Lower leg skin (tissue), 2 donors: ENCODE measurements around a stretch of chr20.

DNA sequence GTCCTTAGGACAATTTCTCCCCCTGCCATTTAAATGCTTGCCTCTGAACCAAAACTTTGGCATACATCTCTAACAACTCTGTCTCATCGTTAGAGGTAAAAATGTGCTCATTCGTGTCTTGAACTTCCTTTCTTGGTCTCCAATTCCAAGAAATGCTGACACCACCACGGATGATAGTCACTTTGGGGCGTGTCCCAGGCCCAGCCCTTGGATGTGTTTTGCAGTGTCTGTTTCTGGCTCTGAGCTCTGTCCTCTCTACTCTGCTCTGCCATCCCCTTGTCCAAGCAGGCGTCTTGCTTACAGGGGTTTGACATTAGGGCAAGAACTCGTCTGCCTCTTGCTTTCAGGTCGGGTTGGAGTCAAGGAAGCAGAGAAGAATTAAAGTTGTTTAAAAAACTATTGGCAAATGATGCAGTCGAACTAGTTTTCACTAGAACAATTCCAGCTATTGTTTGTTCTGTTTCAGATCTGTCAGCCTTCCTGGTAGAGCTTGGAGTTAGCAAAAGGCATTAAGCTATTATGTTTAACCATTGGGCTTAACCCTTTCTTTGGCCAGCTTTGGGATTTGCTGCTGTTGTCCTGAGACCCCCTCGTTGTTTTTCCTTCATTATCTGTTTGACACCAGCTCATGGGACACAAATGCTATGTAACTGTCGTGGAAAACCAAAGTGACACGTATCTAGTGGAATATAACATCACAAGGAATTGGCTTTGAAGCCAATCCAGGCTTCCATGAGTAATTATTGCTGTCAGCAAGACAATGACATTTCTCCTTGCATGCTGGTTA lies 95.8 kb downstream of the EYA2 start:
- PRO-cap, result no peak
- RAMPAGE, long total RNA, 2 experiments, result no peak in any of the 2 experiments

DNA sequence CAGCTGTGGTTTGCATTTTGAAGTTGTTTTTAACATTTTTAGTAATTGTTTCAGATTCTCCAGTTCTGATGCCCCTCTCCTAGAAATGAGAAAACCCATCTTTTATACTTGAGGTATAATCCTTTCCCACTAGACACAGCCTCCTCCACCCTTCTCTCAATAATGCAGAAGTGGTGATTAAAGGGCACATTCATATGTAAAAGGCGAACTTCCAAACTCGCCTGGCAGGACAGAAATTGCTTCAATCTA lies 37.2 kb downstream of the ZMYND8 start:
- PRO-cap, result no peak
- RAMPAGE, long total RNA, 2 experiments, result no peak in any of the 2 experiments

- PRO-cap, result no peak
- RAMPAGE, long total RNA, 2 experiments, result no peak in any of the 2 experiments
Observed at GRCh38 chr20:47533398-47533872, 31.7 kb downstream of the NCOA3 start.

DNA sequence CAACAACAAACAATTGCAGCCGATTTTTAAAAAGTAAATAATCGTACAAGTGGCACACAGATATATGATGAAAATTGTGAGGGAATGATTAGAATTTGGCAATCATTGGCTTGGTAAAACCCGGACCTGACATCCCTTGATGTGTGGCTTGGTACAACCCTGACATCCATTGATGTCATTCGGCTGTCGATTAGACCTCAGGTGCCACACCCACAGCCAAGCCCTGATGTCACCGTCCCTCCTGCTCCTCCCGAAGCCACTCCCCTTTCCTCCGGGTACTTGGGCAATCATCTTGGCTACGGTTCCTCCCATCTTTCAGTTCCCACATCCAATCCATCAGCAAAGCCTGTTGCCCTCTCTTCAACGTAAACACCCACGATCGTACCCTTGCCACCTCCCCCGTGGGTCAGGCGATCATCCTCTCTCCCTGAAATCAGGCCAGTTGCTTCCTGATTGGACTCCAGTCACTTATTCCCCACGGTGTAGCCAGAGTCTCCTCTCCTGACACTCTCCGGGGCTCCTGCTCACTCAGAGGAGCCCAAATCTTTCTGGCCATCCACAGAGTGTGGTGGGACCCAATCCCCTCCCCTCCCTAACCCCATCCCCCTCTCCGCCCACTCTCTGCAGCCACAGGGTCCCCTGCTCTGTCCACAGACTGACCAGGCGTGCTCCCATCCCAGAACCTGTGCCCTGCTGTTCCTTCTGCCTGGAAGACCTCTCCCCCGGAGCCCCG lies 44.5 kb downstream of the SULF2 start:
- PRO-cap, result no peak
- RAMPAGE, long total RNA, 2 experiments, result no peak in any of the 2 experiments

- PRO-cap, result no peak
- RAMPAGE, long total RNA, 2 experiments, result no peak in any of the 2 experiments
Observed at GRCh38 chr20:48192237-48192644, 407.0 kb upstream of the SULF2 start.

DNA sequence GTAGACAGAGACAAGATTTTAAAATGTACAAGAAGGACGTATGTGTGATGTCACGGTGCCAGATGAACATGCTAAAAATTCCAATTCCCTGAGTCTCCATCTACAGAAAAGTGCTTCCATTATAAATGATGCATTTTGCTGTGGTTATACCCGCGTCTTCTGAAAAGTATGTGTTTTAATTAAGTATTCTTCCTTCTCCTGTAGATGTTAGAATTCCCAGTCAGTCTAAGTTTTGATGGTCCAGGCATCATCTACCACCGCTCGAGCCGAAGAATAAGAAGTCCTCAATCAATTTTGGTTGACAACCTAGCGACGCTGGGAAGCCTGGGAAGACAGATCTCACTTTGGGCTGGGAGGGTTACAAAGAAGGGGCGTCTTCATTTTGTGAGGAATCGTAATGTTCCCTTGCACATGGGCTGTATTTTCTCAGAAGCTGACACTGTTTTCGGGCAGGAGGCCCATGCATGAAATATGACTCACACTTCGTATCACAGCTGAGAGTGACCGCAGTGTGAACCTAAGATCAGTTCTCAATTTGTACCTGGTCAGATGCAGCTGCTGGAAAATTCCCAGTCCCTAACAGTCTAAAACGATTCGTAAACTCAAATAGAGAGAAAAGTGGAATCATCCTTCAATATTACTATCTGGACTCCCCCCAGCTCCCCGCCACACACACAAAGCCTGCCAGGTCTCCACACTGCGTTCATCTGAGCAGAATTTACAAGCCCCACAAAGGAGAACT lies 488.8 kb downstream of the PREX1 start:
- PRO-cap, result no peak
- RAMPAGE, long total RNA, 2 experiments, result no peak in any of the 2 experiments

DNA sequence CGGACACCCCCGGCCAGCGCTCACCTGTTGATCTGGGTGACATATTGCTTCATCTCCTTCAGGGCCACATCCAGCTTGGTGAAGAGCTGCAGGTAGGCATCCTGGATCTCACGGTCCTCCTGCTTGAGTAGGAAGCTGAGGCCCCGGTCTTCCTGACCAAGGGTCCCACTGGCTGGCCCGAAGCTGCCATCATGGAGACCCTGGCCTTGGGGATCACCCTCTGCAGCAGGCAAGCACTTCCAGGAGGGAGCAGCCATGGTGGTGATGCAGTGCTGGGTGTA lies 178.6 kb downstream of the PREX1 start:
- PRO-cap, result no peak
- RAMPAGE, long total RNA, 2 experiments, result no peak in any of the 2 experiments

- PRO-cap, result no peak
- RAMPAGE, long total RNA, 2 experiments, result no peak in any of the 2 experiments
Observed at GRCh38 chr20:48686918-48687587, 140.7 kb downstream of the PREX1 start.

GRCh38 chr20:48821363-48821919 lies 6.4 kb downstream of the PREX1 start:
- PRO-cap, result no peak
- RAMPAGE, long total RNA, 2 experiments, result no peak in any of the 2 experiments

- PRO-cap, result no peak
- RAMPAGE, long total RNA, 2 experiments, result no peak in any of the 2 experiments
Observed at GRCh38 chr20:48857942-48858758, 30.4 kb upstream of the PREX1 start.

GRCh38 chr20:48921855-48922862 lies 648 bp downstream of the ARFGEF2 start:
- PRO-cap, result no peak
- RAMPAGE, long total RNA, 2 experiments, result no peak in any of the 2 experiments

DNA sequence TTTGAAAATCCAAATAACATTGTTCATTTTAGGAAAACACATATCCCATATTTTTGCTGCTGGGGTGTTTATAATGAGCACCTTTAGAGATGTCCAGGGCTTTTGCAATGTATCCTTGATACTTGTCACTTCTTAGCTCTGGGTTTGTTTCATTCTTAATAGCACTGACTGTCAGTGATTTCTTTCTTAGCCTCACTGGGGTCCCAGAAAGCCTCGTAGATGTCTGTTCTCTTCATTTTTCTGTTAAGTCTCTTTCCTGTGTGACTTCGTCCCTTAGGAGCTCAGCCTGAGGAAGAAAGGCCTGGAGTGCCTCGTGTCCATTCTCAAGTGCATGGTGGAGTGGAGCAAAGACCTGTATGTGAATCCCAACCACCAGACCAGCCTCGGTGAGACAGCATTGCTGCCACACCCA lies 53.0 kb downstream of the ARFGEF2 start:
- PRO-cap, result no peak
- RAMPAGE, long total RNA, 2 experiments, result start-site peak on the plus strand in 1 of 2 experiments, centred at position 247 of the sequence, 14 reads per replicate

- PRO-cap, result no peak
- RAMPAGE, long total RNA, 2 experiments, result no peak in any of the 2 experiments
Observed at GRCh38 chr20:49279415-49279940, 1.6 kb upstream of the ZNFX1 start.

DNA sequence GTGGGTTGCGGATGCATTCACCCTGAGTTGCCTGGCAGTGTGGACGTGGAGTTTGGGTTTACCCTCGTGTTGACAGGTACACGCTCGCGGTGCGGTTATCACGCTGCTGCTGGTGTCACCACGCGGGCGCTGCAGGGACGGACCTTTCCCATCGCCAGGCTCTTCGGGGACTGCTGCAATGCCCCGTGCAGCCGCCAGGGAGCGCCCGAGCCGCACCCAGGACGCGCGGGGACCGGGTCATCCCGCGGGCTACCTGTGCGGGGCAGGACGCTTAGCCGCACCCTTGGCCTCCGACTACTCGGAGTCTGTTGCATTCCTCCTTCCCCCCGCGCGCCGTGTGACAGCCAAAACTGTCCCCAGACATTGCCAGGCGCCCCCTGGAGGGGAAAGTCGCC lies 43.1 kb upstream of the PTGIS start:
- PRO-cap, result no peak
- RAMPAGE, long total RNA, 2 experiments, result no peak in any of the 2 experiments

DNA sequence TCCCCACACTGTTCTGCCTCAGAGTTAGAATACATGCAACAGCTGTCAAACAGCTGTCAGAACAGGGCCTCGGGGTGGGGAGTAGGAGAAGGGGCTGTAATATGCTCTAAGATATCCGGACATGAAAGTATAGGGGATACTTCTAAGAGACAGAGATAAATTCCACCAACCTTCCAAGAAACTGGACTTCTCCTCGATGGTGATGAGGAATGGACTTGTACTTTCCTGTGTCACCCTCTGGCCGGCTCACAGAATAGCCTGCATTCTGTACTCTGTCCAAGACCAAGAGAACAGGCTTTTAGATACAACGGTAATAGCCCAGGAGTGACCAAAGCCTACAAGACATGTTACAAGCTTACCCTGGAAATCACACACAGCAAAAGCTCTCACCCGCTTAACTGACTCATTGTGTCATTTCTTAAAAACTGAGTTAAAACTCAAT lies 69.3 kb upstream of the PTGIS start:
- PRO-cap, result no peak
- RAMPAGE, long total RNA, 2 experiments, result no peak in any of the 2 experiments

DNA sequence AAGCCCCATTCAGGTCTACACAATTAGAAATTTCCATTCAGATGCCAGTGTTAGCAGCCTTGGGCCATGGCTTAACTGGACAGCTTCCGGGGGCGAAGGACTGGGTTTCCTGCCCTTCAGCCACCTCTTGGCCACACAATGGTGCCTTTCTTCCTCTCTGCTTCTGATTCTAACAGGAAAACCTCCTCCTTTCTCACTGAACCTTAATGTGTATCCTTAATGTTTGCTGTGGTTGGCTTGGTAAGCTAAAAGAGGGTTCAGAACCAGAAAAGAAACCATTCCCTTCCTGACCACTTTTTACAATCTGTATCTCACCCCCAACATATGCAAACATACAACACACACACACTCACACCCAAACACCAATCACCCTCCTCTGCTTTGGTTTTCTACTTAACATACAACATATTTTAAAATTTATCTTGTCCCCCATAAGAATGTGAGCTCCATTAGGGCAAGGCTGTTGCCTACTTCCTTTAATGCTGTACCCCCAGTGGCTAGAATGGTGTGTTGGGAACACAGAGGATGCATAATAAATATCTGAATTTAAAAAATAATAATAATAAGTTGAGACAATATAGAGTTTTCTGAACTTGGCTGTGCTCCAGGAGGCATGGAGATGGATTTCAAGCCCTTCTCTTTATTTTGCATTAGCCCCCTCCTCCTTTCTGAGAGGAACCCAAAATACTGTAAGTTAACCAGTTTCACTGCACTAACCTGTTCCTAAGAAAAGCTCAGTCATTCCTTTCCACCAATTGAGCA lies 51.6 kb downstream of the B4GALT5 start:
- PRO-cap, result no peak
- RAMPAGE, long total RNA, 2 experiments, result no peak in any of the 2 experiments

DNA sequence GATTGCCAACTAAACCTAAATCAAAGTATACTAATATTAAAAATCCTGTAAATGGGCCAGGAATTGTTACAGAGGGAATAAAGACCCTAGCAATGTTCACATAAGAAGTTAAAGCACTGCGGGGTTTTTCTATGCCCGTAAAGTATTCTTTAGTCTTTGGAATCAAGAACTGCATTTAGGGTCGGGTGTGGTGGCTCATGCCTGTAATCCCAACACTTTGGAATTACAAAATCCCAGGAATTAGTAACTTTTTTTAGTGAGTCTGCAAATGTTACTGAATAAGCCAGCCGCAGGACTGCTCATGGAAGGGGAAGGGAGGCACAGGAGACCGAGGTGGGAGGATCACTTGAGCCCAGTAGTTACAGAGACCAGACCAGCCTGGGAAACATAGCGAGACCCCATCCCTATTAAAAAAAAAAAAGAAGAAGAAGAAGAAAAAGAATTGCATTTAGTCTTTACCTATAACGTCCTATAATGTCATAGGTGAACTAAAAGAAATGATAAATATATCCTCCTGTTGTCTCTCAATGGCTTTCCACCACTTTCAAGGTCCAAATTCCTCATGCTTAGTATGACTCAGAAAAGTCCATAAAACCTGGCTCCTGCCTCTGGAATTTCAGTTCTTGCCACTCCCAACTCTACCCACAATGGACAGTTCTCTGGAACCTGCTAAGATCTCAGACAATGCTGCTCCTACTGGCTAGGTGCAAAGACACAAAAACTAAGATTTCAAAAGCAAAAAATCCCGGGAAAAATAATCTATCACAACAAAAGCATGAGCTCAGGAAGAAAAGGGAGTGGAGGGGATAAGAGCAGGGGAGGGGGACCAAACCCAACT lies 39.2 kb downstream of the B4GALT5 start:
- PRO-cap, result no peak
- RAMPAGE, long total RNA, 2 experiments, result no peak in any of the 2 experiments

DNA sequence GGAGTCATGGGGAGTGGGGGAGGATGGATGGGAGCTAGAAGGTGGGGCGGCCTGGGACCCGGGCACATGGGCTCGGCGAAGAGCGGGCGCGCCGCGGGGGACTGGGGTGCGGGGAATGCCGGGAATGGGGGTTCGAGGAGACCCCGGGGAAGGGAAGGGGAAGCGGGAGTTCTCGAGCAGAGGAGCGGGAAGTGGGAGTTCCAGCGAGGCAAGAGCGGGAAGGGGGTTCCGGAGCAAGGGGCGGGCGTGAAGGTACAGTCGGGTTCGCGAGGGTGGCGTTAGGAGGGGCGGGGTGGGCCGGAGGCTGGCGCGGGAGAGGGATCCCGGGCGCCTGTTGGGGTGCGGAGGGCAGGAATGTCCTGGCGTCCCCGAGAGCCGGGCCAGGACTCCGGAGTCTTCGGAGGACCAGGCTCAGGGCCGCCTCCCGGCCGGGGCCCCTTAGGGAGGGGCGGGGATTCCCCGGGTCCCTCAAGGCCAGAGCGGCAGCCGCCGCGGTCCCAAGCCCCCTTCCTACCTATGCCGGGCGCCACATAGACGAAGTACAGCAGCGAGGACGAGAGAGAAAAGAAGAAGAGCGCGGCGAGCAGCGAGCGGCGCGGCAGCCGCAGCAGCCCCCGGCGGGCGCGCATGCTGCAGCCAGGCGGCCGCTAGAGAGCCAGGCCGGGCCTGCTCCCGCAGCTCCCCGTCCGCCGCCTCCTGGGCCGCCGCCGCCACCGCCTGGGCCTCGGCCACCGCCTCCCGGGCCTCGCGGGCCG lies 439 bp downstream of the B4GALT5 start:
- PRO-cap, result unidirectional peak, minus-strand start at position 388 of the sequence
- RAMPAGE, long total RNA, 2 experiments, result no peak in any of the 2 experiments

DNA sequence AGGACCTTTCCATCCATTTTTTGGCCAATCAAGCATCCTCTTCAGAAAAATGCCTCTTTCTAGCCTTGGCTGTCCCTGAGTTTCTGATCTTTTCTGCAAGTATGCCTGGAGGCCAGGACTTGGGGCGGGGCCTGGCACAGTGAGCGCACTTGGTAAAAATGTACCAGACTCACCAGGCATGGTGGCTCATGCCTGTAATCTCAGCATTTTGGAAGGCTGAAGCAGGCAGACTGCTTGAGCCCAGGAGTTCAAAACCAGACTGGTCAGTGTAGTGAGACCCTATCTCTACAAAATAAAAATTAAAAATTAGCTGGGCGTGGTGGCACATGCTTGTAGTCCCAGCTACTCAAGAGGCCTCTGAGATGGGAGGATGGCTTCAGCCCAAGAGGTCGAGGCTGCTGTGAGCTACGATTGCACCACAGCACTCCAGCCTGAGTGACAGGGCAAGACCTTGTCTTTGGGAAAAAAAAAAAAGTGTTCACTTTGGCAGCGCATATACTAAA lies 18.2 kb upstream of the SLC9A8 start:
- PRO-cap, result no peak
- RAMPAGE, long total RNA, 2 experiments, result no peak in any of the 2 experiments

- PRO-cap, result no peak
- RAMPAGE, long total RNA, 2 experiments, result no peak in any of the 2 experiments
Observed at GRCh38 chr20:49860800-49861250, 48.2 kb downstream of the SLC9A8 start.